Cardiac fibroblast (primary cell): ENCODE measurements around a stretch of chr1.

- RRBS: no CpG with 5 or more reads among the region's 9 CpGs
Observed at GRCh38 chr1:17633724-17634168, 94.2 kb downstream of the ARHGEF10L start.

- RRBS: no CpG with 5 or more reads among the region's 14 CpGs
Observed at GRCh38 chr1:17644133-17644778, 104.8 kb downstream of the ARHGEF10L start.

- RRBS: no CpG with 5 or more reads among the region's 31 CpGs
Observed at GRCh38 chr1:18110987-18111530, 3.5 kb downstream of the IGSF21 start.

- RRBS: no CpG with 5 or more reads among the region's 5 CpGs
Observed at GRCh38 chr1:18900977-18901717, 1.2 kb downstream of the ALDH4A1 start.

GRCh38 chr1:18914847-18915331, 12.5 kb upstream of the ALDH4A1 start:
- RRBS: no CpG with 5 or more reads among the region's 3 CpGs

- RRBS: no CpG with 5 or more reads among the region's 7 CpGs
Observed at GRCh38 chr1:18955095-18955416, 1.4 kb downstream of the IFFO2 start.

GRCh38 chr1:19010348-19011645, 54.3 kb upstream of the IFFO2 start:
- RRBS: no CpG with 5 or more reads among the region's 29 CpGs

DNA sequence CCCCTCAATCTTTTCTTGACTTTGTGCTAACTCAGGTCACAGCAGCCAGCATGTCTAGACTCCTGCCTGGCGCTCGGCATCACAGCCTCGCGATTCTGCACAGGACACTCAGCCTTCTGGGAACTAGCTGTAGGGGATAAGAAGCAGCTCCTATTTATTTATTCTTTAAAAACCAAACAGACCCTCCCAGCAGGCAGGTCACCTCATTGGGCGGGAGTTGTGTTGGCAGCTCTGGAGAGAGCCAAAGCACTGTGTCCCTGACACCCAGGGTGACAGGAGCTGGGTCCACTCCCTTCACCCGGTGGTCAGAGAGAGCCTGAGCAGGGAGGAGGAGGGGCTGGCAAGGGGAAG, 79.5 kb upstream of the IFFO2 start:
- RRBS: 13% methylated on average over 1 of the region's 6 CpGs

DNA sequence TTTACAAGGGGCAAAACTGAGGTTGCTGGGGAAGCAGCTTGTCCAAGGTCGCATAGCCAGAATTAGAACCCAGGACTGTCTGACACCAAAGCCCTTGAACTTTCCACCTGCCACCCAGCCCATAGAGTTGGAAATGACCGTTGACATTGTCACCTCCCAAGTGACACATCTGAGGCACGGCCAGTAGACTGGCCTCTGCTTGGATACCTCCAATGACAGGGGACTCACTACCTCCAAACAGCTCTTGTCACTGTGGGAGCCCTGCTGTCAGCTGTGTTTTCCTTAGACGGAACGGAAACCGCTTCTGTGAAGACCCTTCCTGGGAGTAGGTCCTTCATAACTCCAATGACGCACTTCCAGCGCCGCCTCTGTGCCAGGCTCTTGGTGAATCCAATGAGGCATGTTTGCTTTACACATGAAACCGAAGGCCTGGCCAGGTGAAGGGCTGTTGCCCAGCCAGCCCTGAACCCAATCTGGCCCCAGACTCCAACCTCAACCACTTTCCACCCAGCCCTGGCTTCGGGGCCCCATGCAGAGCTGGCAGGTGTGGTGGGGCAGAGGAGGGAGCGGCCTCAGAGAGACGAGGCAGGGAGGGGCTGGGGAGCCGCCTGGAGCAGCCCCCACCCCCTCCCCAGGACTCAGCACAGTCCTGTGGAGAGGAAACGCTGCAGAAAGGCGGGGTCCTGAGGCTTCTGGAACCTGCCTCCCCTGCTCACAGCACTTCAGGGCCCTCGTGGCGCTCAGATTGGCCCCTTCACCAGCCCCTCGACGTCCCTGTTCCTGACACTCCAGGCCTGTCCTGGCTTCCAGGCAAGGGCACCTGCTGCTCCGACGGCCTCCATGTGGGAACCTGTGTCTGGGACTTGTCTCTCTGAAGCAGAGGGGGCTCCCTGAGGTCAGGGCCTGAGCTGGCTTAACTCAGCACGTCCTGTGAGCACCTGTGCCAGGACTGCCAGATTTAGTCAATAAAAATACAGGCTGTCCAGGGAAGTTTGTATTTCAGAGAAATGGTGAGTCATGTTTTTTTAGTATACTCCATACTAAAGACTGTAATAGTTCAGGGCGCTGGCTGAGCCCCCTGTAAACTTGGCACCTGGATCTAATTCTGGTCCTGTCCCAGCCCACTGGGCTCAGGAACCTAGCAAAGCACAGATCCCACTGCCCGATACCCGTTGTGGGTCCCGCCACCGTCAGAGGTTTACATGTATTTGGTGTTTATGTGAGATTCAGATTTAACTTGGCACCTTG, 109.5 kb upstream of the IFFO2 start:
- RRBS: no CpG with 5 or more reads among the region's 28 CpGs

GRCh38 chr1:19073734-19074844, 117.6 kb upstream of the IFFO2 start:
- RRBS: no CpG with 5 or more reads among the region's 34 CpGs

GRCh38 chr1:19095533-19095939, 114.5 kb downstream of the UBR4 start:
- RRBS: no CpG with 5 or more reads among the region's 6 CpGs

DNA sequence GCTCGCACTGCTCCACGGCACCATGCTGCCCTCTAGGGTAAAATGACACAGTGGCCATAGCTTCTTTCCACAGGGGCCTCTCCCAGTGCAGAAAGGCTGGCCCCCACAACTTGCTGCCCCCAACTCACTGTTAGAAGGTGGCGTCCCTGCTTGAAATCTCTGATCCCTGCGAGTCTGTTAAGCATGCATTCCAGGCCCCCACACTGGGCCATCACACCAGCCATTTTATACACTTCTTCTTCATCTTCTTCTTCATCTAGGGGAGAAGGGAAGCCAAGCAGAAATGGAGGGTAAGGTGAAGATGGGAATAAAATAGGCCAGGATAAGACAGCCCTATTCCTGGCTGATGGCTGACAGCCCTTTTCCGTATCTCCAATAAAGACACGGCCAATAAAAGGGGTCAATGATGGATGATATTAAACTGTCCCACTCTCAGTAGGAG, 113.7 kb downstream of the UBR4 start:
- RRBS: no CpG with 5 or more reads among the region's 6 CpGs

DNA sequence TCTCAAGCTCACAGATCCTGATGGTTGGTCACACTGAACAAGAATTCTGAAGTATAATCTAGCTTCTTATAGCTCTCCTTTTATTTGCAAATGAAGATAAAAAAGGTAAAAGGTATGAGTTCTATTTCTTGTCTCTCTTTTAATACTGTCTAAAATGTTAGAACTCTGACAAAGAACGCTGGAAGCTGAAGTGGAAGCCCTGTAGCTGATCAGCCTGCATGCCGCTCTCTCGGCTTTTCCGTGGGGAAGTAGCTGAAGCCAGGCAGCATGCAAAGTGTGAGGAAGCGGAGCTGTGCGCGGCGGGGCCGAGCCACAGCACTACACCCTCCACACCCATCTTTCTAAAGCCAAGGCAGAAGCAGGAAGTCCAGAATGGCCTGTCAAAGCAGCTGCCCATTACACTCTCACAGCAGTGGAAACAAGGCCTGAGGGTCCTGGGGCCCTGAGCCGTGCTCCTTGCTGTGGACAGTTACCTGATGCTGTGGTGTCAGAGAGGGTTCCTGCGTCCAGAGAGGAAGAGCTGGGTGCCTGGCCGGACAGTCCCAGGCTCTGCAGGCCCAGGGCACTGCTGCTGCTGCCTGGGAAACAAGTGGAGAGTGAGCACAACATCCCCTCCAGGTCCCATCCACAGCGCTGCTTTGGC, 69.6 kb downstream of the UBR4 start:
- RRBS: no CpG with 5 or more reads among the region's 13 CpGs

DNA sequence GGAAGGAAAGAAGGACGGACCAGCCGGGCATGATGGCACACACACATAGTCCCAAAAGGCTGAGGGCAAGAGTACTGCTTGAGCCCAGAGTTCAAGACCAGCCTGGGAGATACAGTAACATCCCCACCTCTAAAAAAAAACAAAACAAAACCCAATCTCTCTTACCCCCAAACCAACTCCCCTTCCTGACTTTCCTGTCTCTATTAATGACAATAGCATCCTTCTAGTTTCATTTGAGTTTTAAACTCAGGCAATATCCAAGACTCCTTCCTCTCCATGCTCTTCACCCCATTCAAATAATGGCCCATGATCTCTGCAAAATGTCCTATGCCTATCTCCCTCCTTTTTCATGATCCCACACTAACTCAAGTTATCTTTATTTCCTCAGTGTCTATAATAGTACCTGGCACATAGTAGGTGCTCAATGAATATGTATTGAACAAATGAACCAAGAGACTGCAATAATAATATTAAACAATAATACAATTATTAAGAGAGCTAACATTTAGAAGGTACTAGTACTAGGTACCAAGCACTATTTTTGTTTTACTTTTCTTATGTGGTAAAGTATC, 28.7 kb downstream of the UBR4 start:
- RRBS: no CpG with 5 or more reads among the region's 2 CpGs

DNA sequence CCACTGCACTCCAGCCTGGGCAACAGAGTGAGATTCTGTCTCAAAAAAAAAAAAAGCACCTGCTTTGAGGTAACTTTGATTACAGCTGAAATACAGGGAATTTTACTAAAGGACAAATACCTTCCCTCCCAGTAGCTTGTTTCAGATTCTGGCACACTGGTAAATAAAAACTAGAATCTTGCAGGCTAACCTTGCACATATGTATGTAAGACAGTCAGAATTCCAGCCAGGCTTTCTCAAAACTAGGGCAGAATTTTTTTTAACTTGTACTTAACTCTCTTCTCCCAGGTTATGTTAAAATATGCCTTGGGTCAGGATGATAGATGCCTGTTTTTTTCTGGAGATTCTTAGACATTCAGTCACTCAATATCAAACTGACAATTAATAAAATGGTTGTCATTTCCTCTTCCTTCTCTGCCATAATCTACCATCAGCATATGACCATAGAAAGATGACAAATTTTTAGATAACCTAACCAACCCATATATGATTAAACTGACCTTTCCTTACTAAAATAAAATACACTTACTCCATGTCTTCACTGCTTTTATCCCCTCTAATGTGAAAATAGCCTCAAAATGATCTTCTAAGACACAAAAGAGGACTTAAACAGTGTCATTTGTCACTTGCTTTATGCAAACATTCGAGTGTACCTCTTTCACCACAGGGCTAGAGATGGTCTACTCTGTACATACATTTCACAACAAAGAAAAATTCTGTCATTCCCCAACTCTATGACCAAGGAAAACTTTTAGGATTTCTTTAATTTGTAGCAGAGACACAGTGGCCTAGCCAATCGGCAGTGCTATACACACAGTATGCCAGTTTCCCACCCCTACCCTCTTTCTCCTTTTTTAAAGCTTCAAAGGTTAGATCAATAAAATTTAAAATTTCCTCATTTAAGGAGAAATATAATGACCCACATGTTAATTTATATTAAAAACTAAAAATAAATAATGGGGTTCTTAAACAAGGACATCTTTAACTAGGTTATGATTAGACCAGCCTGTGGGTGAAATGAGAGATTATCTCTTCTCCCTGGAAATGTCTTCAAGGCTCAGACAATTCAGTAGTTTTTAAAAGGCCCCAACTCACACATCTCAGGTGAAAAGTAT, 7.8 kb upstream of the UBR4 start:
- RRBS: no CpG with 5 or more reads among the region's 2 CpGs

GRCh38 chr1:19240874-19241255, 10.5 kb downstream of the EMC1 start:
- RRBS: no CpG with 5 or more reads among the region's 4 CpGs

GRCh38 chr1:19260003-19261217, 8.8 kb downstream of the MRTO4 start:
- RRBS: 68% methylated on average over 4 of the region's 23 CpGs

DNA sequence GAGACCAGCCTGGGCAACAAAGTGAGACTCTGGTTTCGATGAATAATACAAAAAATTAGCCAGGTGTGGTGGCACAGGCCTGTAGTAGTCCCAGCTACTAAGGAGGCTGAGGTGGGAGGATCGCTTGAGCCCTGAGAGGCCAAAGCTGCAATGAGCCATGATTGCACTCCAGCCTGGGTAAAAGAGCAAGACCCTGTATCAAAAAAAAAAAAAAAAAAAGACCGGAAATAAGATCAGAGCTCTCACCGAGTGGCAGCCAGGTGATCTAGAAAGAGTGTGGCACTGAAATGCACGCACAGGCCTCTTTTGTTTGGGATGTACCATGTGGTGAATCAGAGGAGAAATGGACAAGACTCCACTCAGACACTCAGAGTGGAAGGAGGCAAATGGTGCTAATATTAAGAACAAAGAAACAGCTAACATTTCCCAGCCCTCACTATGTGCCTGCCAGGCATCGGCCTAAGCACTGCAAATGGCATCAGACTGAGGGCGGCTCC, 16.0 kb downstream of the AKR7A3 start:
- RRBS: no CpG with 5 or more reads among the region's 7 CpGs

DNA sequence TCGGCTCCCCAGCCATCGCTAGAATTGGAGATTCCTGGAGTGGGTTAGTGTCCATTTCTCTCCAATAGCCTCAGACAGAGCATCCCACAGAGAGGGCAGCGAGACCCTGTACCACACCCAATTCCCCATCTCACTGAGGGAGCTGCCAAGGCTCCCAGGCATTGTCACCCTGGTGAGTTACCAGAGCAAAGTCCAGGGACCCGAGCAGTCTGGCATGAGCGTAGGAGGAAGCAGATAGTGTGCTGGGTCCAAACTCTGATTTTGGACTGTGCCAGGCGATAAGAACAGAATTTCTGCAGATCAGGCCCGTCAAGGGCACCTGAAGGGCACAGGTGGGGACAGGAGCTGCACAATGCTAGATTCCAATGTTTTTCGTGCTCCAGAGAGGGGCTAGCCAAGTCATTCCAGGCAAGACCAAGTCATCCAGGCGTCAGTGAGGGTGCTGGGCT, 15.4 kb downstream of the AKR7A3 start:
- RRBS: no CpG with 5 or more reads among the region's 9 CpGs

- RRBS: 98% methylated on average over 3 of the region's 8 CpGs
Observed at GRCh38 chr1:19287809-19288269, 731 bp downstream of the AKR7A3 start.